Measurements from ENCODE around the gene MUC5AC.

- PRO-cap, 5 experiments, result peak in 5 of 5 experiments; most common plus-strand start chr11:819572 (in 4); most common minus-strand start chr11:820069 (in 3)
- RAMPAGE, long total RNA, 2 experiments, result no peak in any of the 2 experiments
- RRBS, result 2% methylated on average over 30 of the region's 103 CpGs
Observed at GRCh38 chr11:819509-820430, 1.1 kb downstream of the PNPLA2 start.

DNA sequence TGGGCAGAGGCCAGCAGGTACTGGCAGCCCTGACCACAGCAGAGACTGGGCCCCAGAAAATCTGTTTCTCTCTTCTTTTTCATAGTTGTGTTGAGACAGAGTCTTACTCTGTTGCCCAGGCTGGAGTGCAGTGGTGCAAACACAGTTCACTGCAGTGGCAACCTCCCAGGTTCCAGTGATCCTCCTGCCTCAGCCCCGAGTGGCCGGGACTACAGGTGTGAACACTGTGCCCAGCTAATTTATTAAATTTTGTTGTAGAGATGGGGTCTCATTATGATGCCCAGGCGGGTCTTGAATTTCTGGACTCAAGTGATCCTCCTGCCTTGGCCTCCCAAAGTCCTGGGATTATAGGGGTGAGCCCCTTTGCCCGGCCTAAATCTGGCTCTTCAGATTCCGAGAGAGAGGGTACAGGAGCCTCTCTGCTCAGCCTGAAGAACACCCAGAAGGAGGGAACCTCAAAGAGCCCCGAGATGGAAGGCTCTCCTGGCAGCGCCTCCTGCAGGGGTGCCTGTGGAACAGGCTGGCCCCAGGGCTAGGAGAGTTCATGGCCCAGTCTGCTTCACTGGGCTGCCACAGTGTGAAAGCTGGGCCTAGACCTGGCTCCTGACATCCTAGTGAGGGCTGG, 2.6 kb downstream of the POLR2L start:
- PRO-cap, 5 experiments, result no peak in any of the 5 experiments
- RAMPAGE, long total RNA, 2 experiments, result no peak in any of the 2 experiments
- RRBS, result no CpG with 5 or more reads among the region's 7 CpGs

DNA sequence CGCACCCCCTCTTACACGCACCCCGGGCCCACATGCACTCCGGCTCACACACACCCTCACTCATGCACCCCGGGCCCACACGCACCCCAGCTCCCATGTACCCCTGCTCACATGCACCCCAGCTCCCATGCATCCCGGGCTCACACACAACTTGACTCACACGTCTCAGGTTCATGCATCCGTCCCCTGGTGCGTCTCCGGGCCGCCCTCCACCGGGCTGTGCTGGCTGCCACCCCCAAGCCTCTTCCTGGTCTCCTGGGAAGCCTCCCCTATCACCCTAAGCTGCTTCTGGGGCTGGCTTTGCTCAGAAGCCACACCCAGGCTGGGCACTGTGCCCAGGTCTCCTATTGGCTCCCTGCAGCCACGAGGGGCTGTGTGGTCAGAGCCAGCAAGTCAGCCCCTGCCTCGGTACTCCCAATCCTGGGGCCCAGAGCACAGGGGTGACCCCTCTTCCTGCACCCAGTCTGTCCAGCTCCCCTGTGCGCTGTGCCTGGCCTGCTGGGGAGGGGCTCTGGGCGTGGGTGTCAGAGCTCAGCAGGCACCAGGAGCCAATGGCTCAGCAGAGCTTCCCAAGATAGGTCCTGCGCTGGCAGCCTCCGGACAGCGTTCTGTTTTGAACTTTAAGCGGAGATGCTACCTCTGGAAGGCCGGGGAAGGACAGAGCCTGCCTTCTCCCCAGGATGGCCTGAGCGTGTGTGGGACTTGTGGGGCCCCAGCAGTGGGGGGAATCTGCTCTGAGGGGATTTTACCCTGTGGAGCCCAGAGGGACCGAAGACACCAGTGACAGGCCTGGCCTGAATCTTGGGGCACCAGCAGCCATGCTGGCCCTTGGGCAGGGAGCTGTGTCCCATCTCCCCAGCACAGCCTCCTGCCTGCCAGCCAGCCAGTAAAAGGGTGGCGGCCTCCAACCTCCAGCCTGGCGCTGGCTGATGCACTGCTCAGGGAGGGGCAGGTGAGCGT, 17.1 kb downstream of the TSPAN4 start:
- PRO-cap, 5 experiments, result no peak in any of the 5 experiments
- RAMPAGE, long total RNA, 2 experiments, result no peak in any of the 2 experiments
- RRBS, result 61% methylated on average over 7 of the region's 27 CpGs

DNA sequence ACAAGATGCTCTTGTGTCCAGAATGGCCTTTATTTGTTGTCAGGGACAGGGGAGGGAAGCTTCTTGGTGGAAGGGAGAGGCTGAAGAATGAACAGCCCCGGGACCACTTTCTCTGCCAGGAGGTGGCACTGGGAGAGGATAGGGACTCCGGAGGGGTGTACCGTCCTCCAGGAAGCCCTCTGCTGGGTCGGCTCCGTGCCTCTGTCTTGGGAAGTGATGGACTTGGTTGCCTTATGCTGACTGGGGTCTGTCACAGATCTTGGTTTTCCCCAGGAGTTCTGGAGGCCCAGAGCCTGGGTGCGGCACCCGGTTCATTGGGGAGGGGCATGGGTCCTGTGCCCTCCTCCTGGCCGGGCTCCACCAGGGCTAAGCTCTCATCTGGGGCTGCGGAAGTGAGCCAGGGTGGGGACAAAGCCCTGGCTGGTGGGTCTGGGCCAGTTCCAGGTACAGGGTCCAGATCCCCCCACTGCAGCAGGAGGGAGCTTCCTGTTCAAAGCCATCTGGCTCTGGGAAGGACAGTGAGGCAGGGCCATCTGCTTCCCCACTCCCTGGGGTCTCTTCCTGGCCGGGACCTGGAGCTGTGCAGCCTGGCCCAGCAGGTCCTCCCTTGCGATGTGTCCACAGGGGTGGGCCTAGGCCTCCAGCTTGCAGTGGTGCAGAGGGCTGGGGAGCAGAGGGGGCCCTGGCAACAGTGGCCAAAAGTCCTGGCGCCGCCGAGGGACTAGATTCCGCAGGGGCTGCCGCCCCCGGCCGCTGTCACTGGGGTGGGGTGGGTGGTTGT, 1.1 kb upstream of the AP2A2 start:
- PRO-cap, 5 experiments, result no peak in any of the 5 experiments
- RAMPAGE, long total RNA, 2 experiments, result no peak in any of the 2 experiments
- RRBS, result no CpG with 5 or more reads among the region's 18 CpGs

- PRO-cap, 5 experiments, result no peak in any of the 5 experiments
- RAMPAGE, long total RNA, 2 experiments, result no peak in any of the 2 experiments
- RRBS, result no CpG with 5 or more reads among the region's 8 CpGs
Observed at GRCh38 chr11:937939-938332, 12.3 kb downstream of the AP2A2 start.

GRCh38 chr11:975842-976256, 50.2 kb downstream of the AP2A2 start:
- PRO-cap, 5 experiments, result no peak in any of the 5 experiments
- RAMPAGE, long total RNA, 2 experiments, result no peak in any of the 2 experiments
- RRBS, result no CpG with 5 or more reads among the region's 15 CpGs

DNA sequence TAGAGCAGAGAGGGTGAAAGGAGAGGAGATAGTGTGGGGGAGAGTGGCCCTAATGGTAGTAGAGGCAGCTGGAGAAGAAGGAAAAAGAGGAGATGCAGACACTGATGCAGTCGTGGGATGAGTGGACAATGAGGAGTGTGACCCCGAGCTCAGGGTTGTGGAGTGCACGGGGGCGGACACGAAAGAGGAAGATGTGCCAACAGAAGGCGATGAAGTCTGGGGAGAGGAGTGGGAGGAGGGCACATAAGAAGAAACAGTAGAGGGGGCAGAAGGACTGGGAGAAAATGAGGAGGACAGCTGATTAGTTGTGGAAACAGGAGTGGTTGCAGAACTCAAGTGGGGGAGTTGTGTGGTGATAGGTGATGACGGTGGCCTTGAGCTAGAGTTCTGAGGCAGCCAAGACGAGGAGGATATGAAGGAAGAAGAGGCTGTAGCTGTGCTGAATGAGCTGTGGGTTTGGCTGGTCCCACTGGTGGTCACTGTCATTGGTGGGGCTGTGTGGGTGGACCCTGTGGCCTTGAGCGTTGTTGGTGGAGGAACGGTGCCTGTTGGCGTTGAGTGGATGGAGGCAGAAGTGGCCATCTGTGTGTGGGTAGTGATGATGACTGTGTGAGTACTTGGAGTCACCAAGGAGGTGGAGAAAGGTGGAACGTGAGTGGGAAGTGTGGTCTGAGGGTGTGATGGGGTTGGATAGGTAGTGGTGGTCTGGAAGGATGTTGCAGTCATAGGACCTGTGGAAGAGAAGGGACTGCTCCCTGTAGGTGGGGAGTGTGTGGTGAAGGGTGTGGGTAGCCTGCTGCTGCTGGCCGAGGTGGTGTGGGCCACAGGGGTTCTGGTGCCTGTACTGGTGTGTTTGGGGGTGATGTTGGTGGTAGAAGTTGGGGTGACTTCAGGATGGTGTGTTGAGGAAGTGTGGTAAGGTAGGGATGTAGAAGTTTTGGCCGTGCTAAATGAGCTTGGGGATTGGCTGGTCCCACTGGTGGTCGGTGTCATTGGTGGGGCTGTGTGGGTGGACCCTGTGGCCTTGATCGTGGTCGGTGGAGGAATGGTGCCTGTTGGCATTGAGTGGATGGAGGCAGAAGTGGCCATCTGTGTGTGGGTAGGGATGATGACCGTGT, 20.0 kb downstream of the MUC6 start:
- PRO-cap, 5 experiments, result no peak in any of the 5 experiments
- RAMPAGE, long total RNA, 2 experiments, result no peak in any of the 2 experiments
- RRBS, result no CpG with 5 or more reads among the region's 18 CpGs

- PRO-cap, 5 experiments, result no peak in any of the 5 experiments
- RAMPAGE, long total RNA, 2 experiments, result no peak in any of the 2 experiments
- RRBS, result no CpG with 5 or more reads among the region's 14 CpGs
Observed at GRCh38 chr11:1073122-1073740, 36.7 kb upstream of the MUC6 start.

DNA sequence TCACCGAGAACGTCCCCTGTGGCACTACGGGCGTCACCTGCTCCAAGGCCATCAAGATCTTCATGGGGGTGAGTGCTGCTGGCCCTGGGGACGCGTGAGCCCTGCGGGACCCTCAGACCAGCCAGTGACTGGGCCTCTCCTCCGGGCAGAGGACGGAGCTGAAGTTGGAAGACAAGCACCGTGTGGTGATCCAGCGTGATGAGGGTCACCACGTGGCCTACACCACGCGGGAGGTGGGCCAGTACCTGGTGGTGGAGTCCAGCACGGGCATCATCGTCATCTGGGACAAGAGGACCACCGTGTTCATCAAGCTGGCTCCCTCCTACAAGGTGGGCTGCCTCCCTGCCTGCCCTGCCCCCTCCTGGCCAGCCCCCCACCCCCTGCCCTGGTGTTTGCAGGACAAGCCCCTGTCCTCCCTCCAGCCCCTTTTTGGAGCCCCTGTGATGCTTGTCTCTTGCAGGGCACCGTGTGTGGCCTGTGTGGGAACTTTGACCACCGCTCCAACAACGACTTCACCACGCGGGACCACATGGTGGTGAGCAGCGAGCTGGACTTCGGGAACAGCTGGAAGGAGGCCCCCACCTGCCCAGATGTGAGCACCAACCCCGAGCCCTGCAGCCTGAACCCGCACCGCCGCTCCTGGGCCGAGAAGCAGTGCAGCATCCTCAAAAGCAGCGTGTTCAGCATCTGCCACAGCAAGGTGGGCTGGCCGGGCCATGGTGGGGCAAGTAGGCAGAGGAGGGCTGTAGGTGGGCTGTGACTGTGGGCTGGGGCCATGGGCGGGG, 51.5 kb upstream of the MUC6 start:
- PRO-cap, 5 experiments, result no peak in any of the 5 experiments
- RAMPAGE, long total RNA, 2 experiments, result no peak in any of the 2 experiments
- RRBS, result no CpG with 5 or more reads among the region's 32 CpGs

- PRO-cap, 5 experiments, result no peak in any of the 5 experiments
- RAMPAGE, long total RNA, 2 experiments, result no peak in any of the 2 experiments
- RRBS, result no CpG with 5 or more reads among the region's 10 CpGs
Observed at GRCh38 chr11:1148671-1149098, 9.1 kb upstream of the MUC5AC start.

DNA sequence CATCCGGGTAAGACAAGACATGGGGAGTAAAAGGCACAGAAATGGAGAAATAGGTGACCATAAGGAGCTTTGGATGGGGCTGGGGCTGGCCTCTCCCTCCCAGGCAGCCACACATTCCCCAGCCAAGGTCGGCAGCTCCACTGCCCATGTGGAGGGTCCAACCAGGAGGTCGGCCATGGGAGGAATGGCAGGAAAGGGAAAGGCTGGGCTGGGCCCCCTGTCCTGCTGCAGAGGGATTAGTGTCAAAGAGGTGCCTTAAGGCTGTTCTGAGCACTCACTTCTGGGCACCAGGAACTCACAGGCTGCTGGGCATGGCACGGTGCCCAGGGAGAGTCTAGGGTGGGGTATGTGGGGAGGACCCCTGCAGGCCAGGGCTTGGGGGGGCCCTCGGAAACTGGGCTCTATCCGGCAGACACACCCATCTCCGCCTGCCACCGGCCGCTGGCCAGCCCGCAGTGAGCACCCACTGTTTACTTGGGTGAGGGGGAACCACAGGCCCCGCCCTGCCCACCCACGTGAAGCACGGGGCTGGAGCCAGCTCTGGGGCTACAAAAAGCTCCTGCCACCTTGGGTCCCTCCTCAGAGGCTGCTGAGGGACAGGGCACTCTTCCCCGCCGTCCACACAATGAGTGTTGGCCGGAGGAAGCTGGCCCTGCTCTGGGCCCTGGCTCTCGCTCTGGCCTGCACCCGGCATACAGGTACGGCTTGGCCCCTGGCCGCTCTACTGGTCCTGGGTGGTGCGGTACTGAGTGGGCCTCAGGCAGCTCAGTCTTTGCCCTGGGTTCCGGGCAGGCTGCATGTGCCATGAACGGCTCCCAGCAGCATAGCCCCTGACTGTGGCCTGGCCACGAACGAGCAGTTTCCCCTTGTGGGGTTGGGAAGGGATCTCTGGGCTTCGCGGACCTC, at the start of gene MUC5AC:
Gene MUC5AC (plus strand): TSS at position 579 of the 906 bp plus-strand sequence.
- PRO-cap, 5 experiments, result no peak in any of the 5 experiments
- RAMPAGE, long total RNA, 2 experiments, result no peak in any of the 2 experiments
- RRBS, result 92% methylated on average over 6 of the region's 27 CpGs

DNA sequence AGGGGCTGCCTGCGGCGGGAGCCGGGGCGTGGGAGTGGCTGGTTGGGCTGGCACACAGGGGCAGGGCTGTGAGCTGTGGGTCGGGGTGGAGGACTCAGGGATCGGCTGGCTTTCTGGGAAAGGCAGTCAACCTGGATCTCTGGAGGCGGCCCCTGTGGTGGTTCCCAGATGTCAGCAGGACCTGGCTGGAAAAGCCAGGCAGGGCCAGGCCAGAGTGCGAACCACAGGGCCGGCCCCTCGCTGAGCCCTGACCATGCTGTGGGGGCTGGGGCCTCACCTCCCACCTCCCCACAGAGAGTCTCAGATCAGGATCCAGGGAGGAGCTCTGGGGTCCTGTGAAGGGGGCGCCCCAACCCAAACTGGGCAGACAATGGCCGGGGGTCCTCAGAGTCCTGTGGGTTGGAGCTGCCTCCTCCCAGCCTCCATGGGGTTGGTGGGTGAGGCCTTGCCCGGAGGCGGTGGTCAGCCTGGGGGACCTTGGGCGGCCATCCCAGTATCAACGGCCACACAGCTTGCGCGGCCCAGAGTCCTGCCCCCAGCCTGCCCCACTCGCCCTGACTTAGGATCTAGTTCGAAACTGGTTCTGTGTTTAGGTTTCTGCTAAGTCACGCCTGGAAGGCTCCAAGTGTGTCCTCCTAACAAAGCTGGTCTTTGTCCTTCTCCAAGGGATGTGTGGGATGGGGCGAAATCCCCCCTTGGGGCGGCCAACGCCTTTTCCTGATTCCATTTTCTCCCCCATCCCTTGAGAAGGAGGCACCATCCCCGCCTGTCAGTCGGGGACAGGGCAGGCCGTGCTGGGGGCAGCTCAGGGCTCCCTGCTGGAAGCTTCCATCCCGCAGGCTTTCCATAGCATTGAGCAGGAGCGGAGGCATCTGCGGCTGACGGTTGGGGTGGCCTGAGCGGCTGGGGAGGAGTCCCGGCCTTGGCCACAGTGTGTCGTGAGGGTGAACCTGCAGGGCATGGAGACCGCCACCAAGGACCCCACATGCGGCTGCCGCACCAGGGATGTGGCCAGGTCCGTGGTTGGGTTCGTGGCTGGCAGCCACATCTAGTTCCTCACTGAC, 2.1 kb downstream of the MUC5B start:
- PRO-cap, 5 experiments, result no peak in any of the 5 experiments
- RAMPAGE, long total RNA, 2 experiments, result no peak in any of the 2 experiments
- RRBS, result 52% methylated on average over 2 of the region's 39 CpGs

DNA sequence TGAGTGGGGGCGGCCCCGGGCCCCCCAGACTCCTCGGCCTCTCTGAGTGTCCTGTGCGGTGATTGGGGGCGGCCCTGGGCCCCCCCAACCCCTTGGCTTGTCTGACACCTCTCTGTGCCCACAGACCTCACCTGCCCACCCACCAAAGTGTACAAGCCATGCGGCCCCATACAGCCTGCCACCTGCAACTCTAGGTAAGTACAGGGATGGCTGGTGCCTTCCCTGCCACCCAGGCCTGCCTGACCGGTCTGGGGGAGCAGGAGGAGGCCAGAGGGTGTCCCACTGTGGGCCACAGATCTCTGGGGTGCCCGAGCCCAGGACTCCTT, 33.1 kb downstream of the MUC5B start:
- PRO-cap, 5 experiments, result no peak in any of the 5 experiments
- RAMPAGE, long total RNA, 2 experiments, result no peak in any of the 2 experiments
- RRBS, result no CpG with 5 or more reads among the region's 8 CpGs

- PRO-cap, 5 experiments, result peak in 5 of 5 experiments; most common plus-strand start chr11:1308411 (in 2); most common minus-strand start chr11:1308297 (in 3)
- RAMPAGE, long total RNA, 2 experiments, result no peak in any of the 2 experiments
- RRBS, result no CpG with 5 or more reads among the region's 19 CpGs
Observed at GRCh38 chr11:1307894-1308511, 1.4 kb downstream of the TOLLIP start.

DNA sequence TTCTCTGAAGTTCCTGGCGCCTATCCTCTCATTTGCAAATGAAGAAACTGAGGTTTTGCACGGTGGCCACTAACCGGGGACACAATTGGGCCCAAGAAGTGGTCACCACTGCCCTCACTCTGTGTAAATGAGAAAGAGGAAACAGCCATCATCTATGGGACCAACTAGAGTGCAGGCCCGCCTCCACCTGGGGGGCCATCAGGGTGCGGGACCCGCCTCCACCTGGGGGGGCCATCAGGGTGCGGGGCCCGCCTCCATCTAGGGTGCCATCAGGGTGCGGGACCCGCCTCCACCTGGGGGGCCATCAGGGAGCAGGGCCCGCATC, 812 bp downstream of the TOLLIP start:
- PRO-cap, 5 experiments, result peak in 3 of 5 experiments; most common minus-strand start position 129 of the sequence (in 3)
- RAMPAGE, long total RNA, 2 experiments, result no peak in any of the 2 experiments
- RRBS, result no CpG with 5 or more reads among the region's 11 CpGs

- PRO-cap, 5 experiments, result no peak in any of the 5 experiments
- RAMPAGE, long total RNA, 2 experiments, result no peak in any of the 2 experiments
- RRBS, result no CpG with 5 or more reads among the region's 20 CpGs
Observed at GRCh38 chr11:1484539-1485359, 1.8 kb downstream of the MOB2 start.

DNA sequence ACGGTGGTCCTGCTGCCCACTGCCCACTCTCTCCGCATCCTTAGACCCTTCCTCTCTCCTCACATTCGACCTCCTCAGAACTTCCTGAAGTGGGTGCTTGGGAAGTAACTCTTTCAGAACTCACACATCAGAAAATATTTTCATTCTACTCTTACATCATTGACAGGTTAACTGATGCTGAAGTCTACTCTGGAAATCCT, 25.7 kb upstream of the MOB2 start:
- PRO-cap, 5 experiments, result no peak in any of the 5 experiments
- RAMPAGE, long total RNA, 2 experiments, result no peak in any of the 2 experiments
- RRBS, result no CpG with 5 or more reads among the region's 3 CpGs

GRCh38 chr11:1535276-1535788, 36.7 kb downstream of the DUSP8 start:
- PRO-cap, 5 experiments, result no peak in any of the 5 experiments
- RAMPAGE, long total RNA, 2 experiments, result no peak in any of the 2 experiments
- RRBS, result no CpG with 5 or more reads among the region's 9 CpGs

DNA sequence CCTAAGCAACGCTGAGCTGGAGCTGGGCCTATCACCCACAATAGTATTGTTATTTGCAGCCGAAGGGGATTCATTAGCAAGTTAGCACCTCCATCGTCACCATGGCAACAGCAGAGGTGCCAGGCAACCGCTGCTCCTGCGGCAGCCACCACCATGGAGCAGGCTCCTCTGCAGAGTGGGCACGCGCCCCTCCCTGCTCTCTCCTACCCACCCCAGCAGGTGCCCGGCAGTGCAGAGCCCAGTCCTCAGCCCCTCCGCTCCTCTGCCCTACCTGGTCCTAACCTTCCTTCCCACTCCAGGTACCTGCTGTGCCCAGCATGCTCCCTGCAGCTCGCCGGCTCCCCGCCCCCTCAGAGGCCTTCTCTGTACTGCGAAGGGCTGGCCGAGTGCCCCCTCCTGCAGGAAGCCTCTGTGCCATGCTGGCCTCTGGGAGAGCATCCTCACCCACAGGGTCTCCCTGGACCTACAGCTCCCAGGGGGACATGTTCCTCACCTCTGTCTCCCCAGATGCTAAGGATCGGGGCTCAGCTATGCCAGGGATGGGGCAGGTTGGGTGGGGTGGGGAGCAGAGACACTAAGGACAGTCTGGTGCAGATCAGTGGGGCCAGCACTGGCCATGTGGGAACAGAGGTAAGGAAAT, 3.5 kb downstream of the DUSP8 start:
- PRO-cap, 5 experiments, result no peak in any of the 5 experiments
- RAMPAGE, long total RNA, 2 experiments, result no peak in any of the 2 experiments
- RRBS, result 48% methylated on average over 4 of the region's 15 CpGs

DNA sequence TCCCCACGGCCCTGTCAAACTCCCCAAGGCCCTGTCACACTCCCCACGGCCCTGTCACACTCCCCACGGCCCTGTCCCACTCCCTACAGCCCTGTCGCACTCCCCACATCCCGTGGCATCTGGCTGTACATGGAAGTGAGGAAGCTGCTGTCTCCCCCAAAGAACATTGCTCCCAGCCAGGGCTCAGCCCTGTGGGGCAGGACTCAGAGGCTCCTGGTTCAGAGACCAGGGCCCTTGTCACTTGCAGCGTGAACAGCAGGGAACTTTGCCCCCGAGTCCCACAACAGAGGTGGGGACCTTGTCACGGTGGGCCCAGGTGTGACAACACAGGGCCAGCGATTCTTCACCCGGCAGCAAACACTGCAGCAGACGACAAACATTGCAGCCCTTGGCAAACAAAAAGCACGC, 31.8 kb downstream of the KRTAP5-5 start:
- PRO-cap, 5 experiments, result peak in 4 of 5 experiments; most common plus-strand start position 301 of the sequence (in 1); most common minus-strand start position 236 of the sequence (in 2)
- RAMPAGE, long total RNA, 2 experiments, result no peak in any of the 2 experiments
- RRBS, result no CpG with 5 or more reads among the region's 12 CpGs

All from liver (tissue), 9 donors.